Trachea (tissue), 1 donor: ENCODE data around the gene CBLN1.

- PRO-cap, result no peak
Observed at GRCh38 chr16:48568802-48569434, 41.1 kb downstream of the N4BP1 start.

DNA sequence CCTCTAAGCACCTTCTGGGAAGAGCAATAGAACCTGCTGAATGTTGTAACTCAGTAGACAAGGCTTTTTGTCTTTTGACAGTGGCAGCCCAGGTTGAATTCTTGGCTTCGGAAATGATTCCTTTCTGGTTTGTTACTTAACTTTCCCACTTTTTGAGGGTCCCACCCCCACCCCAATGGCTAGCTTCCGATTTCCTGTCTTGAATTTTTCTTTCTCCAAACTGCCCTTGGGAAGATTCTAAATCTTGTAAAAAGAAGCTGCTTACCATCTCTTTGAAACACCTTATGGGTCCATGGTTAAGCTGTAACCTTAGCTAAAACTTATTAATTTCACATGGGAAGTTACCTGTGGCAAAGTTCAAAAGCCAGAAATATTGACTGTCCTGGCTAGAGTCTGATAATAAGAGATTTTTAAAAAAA is 18.8 kb downstream of the N4BP1 start:
- PRO-cap, result no peak

DNA sequence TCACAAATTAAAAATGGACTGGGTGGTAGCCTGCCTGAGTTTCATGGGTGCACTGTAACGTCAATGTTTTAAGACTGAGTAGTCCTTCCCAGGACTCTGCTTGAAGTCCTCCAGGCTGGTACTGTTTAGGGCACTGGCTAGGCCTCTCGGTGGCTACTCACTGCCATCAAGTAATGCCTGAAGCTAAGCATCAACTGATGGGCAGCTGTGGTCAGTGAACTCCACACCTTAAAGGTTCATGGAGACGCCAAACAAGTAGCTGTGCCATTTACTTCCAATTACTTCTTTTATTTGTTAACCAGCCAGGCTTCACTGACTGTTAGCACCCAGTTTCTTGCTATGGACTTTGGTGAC is 6.8 kb downstream of the N4BP1 start:
- PRO-cap, result no peak

- PRO-cap, result no peak
Observed at GRCh38 chr16:48621655-48622014, 11.7 kb upstream of the N4BP1 start.

GRCh38 chr16:49019718-49020415 is 261.8 kb downstream of the CBLN1 start:
- PRO-cap, result no peak

GRCh38 chr16:49170647-49170982 is 111.0 kb downstream of the CBLN1 start:
- PRO-cap, result no peak

GRCh38 chr16:49179860-49180126 is 101.8 kb downstream of the CBLN1 start:
- PRO-cap, result no peak

DNA sequence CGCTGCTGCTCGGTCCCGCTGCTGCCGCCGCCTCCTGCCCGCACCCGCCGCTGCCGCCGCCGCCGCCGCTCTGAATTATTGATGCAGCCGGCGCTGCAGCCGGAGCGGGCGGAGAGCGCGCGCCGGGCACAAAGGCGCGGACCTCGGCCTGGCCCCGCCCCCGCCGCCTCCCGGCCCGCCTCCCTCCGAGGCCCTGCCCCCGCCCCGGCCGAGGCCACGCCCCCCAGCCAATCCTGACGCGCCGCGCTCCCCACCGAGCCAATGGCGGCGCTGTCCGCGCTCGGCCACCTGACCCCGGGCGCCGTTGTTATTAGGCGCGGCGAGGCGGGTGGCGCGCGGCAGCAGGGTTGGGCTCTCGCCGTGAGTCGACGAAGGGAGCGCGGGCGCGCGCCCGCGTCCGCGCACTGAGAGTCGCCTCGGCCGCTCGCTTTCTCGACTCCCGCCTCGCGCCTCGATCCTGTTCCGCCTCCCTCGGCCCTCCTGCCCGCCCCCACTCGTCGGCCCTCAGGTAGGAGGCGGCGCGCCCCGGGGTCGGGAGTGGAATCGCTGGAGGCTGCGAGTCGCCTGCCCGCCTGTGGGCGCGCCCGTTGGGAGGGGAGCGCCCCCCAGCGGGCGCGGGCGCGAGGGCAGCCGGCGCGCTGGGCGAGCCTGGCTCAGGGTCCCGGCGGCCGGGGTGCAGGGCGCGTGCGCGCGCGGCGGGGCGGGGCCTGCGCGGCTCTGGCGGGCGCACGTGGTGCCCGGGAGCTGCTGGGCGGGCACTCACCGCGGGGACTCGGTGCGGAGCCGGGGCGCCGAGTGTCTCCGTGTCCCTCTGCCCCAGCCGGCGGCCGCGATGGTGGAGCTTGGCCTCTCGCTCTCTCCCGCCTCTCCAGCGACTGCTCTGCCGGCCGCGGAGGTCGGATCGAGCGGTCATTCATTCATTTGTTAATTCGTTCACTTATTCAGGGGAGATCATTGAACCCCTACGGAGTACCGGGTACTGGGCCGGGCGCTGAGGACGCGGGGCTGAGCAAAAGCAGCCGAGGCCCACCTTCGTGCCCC is at the start of gene CBLN1:
Gene CBLN1 (minus strand): TSS at position 114 of the 1,041 bp plus-strand sequence.
- PRO-cap, result bidirectional peak, plus-strand start at position 313 of the sequence, minus-strand start at position 52 of the sequence

GRCh38 chr16:49463530-49464153 is 90.0 kb downstream of the C16orf78 start:
- PRO-cap, result no peak

DNA sequence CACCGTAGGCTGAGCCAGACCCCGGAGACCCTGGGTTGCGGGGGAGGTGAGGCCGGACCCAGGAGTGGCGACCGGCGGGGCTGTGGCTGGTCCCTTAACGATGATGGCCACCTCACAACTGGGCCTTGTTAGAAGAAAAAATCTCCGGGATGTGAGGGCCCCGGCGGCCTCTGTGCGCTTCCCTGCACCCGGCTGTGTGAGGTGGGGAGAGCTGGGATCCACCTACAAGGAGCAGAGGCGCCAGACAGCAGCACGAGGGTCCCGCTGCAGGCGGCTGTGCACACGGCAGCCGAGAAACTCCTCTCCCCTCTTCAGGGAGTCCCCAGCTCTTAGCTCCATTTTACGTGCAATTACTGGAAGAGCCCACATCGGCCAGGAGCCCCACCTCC is 91.6 kb downstream of the C16orf78 start:
- PRO-cap, result no peak

DNA sequence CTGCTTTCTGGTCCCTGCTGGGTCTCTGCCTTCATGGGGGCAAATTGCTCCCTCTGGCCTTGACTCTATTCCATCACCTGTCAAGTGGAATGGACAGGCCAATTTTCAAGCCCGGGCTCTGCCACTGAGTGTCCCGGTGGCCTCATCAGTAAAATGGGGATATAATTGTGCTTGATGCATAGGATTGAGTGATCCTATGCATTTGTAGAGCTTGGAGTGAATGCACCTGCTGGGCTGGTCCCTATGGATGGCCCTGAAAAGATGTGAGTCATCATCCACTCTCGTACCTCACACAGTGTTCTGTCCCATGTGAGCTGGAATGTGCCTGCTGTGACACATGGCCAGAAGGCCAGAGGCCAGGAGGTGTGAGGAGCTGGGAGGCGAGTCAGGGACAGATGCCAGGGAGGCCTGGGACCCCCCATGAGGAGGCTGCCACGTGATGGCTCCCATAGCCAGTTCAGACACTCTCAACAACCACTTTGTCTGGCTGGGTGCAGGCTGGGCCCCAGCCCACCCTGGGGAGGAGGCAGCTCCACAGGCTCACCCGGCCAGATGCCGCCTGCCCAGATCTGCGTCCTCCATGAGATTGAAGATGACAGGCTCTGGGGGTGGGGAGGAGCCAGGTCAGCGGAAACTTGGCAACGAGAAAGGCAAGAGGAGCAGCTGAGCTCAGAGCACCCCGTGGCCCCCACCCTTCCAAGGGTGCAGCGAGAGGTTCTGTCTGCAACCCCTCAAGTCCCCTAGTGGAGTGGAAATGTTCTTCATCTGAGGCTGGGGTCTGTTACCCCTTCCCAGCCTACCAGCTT is 168.8 kb downstream of the C16orf78 start:
- PRO-cap, result no peak

DNA sequence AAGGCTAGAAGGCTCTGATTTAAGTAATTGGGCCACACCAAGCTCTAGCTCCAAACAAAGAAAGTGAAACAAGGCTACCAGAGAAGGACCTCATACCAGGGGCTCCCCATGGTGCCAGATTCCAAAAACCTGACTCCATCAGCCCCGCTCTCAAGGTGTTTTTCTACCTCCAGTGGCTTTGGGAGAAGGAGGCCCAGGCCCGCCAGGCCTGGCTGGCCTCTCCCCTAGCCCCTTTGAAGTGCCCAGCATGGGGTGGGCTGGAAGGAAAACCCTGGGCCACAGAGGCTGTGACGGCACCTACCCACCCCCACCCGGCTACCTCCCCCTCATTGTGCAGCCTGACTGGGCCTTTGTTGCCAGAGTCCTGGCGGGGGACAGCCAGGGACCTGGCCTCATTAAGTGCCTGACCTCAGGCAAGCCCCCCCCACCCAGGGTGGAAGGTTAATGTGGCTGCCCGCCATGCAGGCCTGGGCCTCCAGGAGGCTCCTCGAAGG is 159.5 kb downstream of the ZNF423 start:
- PRO-cap, result no peak

- PRO-cap, result no peak
Observed at GRCh38 chr16:49696838-49697278, 159.1 kb downstream of the ZNF423 start.

DNA sequence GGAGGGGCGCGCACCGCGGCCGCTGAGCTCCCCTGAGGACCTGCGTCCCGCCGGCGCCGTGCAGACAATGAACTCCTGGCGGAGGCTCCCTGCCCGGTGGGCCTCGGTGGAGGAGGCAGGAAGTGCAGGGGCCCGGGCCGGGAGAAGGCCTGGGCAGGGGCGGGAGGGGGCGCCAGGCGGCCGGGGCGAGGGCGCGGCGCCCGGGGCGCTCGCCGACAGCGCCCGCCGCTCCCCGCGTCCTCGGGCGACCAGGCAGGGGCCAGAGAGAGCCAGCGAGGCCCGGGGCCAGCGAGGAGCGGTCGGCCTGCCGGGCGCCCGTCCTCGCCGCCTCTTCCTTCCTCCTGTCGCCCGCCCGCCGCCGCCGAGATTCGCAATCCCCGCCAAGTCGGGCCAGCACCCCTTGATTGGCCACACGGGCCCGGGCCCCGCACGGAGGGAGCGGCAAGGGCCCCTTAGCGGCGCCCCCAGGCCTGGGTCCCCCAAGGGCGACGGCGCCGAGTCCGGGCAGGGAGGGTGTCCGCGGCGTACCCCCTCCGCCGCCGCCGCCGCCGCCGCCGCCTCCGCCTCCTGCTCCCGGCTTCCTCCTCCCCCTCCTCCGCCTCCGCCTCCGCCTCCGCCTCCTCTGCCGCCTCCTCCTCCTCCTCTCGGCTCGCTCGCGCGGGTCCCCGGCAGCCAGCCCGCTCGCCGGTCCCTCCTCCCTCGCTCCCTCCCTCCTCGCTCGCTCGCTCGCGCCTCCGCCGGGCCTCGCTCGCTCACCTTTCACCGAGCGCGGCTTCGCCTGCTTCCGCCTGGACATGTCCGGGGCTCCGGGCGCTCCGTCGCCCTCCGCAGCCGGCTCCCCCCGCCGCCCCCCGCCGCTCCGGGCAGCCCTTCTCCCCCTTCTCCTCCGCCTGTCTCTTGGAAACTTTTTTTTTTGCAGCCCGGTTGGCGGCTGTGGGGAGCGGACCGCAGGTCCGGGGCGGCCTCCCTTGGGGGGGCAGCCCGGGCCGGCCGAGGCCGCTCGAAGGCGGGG is 627 bp downstream of the ZNF423 start:
- PRO-cap, result bidirectional peak, plus-strand start at position 671 of the sequence, minus-strand start at position 553 of the sequence

DNA sequence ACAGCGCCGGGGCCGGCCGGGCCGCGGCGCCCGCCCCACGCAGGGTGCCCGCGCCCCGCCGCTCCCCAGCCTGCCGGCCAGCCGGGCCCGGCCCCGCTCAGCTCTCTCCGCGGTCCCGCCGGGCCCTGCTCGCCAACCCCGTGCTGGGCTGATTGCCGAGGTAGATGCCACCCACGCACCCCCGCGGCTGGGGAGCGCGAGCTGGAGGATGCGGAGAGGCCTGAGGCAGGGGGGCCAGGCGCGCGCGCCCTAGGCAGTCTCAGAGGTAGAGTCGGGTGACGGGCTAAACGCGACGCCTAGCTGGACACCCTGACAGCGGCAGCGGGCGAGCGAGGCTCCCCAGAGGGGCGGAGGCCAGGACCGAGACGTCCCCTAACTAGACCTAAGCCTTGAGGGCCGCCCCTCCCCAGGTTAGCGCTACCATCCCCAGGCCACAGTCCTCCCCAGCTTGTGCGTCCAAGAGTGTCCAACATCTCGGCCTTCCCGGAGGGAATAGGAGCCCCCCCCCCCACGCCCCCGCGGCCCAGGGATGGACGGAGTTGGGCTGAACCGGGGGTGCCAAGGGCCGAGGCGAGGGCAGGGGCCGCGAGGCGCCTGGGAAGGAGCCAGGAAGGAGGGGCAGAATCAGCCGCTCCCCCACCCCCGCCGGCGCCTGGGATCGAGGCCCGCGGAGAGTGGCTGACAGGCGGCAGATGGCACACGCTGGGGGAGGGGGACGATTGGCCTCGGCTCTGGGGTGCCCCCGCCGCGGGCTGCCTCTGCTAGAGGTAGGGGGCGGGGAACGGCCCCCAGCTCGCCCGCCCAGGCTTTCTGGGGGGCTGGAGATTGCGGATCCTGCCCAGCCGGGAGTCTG is 2.5 kb upstream of the ZNF423 start:
- PRO-cap, result bidirectional peak, plus-strand start at position 214 of the sequence, minus-strand start at position 104 of the sequence; bidirectional peak, plus-strand start at position 691 of the sequence, minus-strand start at position 654 of the sequence

GRCh38 chr16:50547246-50548064 is 741 bp upstream of the NKD1 start:
- PRO-cap, result no peak

GRCh38 chr16:50633129-50634126 is 47.7 kb downstream of the SNX20 start:
- PRO-cap, result no peak

GRCh38 chr16:50766397-50766834 is 24.5 kb downstream of the CYLD start:
- PRO-cap, result no peak

DNA sequence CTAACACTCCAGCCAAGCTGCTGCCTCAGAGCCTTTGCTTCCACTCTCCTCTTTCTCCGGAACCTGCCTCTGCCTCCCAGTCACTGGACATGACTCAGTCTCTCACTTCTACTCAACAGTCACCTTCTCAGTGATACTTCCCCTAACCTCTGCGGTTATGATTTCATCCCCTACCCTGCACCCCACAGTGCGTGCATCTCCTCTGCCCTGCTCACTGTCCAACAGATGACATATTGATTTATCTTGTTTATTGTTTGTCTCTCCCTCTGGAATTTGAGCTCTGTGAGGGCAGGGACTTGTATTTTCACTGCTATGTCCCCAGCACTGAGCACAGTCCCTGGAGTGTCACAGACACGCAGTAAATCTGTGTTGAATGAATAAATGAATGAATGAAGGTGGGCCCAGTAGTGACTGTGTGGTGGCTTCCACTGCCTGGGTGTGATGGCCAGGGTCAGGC is 100.7 kb downstream of the CYLD start:
- PRO-cap, result no peak

- PRO-cap, result no peak
Observed at GRCh38 chr16:50859621-50860383, 117.9 kb downstream of the CYLD start.